ENCODE data around the genes FOXS1, POFUT1, MAPRE1 and CDK5RAP1.

- PRO-cap = unidirectional peak, minus-strand start at chr20:30514111
Measured at GRCh38 chr20:30513085-30514269, 744.0 kb upstream of the DEFB115 start.

- PRO-cap = no peak
Measured at GRCh38 chr20:30816219-30816758, 441.2 kb upstream of the DEFB115 start.

DNA sequence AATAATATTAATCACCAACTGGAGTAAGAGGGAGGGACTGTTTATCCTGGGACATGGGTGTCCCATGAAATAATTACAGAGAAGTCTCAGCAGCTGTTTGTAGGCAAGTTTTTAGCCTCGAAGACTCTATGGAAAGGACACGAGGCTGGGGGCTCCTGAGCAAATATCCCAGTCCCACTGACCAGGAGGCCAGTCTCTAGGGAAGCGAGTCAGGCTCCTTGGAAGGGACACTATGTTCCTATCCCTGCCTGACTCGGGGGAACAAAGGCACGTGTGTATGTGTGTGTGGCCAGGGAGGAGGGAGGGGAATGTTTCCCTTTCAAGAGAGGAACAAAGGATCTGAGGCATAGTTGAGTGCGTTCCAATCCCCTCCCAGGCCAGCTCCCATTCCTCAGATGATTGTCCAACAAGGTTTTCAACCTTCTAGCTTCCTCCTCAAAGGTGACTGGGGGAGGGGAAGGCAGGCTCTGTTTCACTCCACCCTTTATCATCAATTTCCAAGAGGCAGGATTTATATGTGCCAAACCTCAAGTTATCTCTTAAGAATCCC, 10.1 kb downstream of the BCL2L1 start:
- PRO-cap = no peak

DNA sequence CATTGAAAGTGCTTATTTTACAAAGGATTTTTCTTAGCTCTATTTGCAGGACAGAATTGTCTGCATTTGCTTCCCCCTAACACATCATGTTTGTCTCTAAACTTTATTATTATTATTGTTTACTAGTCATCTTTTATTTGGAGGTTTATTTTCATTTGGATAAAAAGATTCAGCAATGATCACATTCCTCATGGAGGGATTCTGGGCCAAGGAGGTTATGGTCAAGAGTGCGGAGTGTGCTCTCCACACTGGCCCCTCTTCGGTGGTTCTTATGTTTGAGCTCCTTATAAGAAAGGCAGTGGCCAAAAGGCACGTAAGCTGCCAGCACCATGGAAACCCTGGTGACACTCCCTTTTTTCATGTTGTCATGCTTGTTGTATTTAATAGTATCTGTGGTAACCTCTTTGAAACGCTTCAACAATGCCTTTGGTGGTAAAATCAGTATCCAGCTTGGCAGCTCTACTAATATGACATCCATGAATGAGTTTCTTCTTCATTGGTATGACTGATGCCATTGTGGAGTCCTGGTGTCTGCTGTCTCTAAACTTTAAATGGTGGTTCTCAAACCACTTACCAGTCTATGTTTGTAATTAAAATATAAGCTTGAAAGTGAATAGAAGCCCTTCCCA, 10.8 kb upstream of the MYLK2 start:
- PRO-cap = no peak

DNA sequence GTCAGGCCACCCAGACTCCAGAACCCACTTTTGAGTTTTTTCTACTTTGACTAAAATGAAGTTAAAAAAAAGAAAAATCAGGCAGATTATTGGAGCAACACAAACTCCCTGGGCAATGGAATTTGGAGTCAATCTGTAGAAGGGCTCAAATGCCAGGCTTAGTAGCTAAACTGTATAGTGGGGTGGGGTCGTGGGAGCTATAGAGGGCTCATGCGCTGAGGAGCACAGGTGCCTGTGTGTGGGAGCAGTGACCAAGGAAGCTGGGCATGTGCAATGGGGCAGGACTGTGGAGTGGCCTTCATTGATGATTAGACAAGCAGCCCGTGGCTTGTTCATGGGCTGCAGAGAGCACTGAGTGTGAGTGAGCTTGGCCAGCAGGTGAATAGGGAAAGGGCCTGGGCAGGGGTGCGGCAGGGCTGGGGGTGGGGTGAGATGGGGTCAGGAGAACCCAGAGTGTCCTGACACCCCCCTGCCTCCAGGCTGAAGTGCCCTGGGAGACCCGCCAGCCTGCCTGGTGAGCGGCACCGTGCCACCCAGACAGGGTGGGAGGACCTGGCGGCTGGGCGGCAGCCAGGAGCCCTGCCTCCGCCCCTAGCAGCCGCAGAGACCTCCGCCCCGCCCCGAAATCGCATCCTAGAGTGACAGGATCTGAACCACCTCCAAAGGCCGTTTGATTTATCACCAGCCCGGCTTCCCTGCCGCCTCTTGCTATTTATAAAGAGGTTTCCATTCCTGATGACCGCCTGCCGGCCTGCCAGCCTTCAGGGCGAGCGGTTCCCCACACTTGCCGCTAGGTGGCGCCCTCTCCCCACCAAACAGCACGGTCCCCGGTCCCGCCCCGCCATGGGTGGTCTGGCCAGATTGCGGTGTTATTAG, 3.3 kb downstream of the MYLK2 start:
- PRO-cap = no peak

DNA sequence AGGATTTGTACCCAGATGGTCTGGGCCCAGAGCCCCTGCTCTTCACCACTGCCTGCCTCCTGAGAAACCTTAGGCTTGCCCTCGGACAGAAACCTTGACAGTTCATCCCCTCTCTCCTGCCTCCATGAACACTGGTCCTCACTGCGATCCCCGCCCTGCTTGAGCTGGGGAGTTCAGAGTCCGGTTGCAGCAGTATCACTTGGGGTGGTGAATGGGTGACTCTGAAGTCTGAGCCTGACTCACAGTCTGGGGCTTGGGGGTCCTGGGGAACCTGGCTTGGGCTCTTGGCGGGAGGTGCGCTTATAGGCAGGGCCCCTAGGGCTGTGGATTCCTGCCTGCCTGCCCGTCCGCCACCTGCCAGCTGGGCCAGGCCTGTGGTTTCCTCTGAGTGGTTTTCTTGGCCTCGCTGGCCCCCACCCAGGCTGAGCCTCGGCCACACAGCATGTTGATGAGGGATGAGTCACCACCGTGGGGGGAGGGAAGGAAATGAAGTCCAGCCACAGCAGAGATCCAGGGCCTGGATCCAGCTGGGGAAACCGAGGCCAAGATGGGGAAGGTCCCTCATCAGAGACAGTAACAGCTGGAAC, 9.4 kb downstream of the FOXS1 start:
- PRO-cap = no peak

DNA sequence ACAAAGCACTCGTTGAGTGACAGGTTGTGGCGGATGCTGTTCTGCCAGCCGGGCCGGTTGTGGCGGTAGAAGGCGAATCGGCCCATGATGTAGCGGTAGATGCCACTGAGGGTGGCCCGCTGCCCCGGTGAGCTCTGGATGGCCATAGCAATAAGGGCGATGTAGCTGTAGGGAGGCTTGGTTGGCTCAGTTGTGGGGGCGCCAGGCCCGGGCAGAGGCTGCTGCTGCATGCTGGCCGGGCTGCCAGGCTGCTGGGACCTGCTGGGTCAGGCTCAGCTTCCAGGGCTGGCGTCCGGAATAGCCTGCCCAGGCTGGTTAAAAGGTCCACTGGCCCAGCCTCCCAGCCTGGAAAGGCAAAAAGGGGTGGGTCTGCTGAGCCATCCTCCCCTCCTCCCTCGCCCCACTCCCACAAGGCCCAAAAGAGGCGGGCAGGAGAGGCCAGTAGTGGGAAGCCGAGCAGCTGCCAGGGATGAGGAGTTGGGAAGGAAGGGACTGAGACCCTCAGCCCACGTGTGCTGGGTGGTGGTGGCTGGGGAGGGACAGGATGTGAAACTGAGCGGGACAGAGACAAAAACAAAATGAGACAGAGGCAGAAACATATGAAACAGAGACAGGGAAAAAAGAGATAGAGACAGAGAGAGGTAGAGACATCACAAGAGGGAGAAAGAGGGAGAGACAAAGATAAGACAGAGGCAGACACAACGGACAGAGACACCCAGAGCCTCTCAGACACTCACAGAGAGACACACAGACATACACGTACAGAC, at the start of gene FOXS1:
TSS of gene FOXS1 (minus strand) at position 292 of the 767 bp plus-strand sequence.
- PRO-cap = no peak

DNA sequence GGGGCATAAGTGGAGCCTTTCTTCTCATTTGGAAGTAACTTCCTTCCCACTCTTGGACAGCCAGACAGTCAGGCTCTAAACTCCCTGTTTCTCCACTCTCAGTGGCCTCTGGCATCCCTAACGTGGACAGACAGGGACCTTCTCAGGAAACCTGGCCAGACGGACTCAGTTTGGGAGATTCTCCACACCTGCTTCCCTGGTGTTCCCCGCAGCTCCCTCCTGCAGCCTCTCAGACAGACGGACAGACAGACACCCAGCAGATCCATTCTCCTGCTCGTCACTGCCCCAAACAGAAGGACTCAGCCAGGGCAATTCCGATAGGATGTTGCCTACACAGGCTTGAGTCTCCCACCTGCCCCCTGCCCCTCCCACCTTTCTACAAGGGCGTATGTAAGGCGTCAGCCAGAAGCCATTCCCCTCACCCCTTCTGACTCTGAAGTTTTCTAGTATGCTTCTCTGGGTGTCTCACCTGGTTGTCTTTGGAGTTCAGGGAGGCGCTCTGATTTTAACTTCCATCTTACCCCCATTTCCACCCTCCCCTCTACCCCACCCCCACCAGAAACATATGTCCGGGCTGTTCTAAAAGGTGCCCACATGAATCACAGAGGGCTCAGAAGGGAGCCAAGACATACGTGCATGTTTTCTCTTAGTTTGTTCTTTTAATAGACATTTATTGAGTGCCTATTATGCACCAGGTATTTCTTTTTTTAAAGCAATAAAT, 499 bp downstream of the CCM2L start:
- PRO-cap = no peak

- PRO-cap = bidirectional peak, plus-strand start at chr20:32207926, minus-strand start at chr20:32207741
Measured at GRCh38 chr20:32207550-32208562, at the start of gene POFUT1. POFUT1 (plus strand) TSS chr20:32207880.

DNA sequence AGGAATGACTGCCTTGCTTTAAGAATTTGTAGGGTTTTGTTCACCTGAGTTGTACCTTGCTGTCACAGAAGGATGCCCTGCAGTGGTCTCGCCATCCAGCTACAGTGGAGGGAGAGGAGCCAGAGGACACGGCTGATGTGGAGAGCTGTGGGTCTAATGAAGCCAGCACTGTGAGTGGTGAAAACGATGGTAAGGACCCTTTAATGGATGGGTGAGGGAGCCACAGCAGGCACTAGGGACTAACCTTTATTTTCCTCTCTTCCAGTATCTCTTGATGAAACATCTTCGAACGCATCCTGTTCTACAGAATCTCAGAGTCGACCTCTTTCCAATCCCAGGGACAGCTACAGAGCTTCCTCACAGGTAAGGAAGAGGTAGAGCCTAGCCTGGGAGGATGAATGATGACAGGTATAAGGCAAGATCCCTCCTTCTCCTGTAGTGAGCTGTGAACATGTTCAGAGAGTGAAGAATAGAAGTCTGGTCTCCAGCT, 70.0 kb downstream of the ASXL1 start:
- PRO-cap = no peak

DNA sequence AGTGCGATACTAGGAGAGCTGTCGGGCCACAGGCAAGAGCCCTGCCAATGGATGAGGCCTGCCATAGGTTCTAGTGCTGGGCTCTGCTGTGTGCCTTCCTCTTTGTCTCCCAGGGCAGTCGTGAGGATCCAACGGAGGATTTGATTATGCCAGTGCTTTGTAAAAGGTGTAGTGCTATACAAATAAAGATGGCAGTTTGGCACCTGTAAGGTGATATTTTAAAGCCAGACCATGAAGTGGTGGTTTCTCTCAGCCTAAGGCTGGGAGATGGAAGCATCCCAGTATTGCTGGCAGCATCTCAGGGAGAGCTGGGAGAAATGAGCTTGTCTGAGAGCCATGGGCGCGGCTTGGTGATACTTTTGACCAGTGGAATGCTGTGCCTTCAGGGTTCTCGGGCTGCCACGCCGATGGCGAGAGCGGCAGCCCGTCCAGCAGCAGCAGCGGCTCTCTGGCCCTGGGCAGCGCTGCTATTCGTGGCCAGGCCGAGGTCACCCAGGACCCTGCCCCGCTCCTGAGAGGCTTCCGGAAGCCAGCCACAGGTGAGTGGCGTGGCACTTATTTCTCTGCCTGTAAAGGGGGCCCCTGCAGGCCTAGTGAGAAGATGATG, 71.5 kb downstream of the ASXL1 start:
- PRO-cap = no peak

GRCh38 chr20:32434220-32435374, 76.5 kb downstream of the ASXL1 start:
- PRO-cap = no peak

DNA sequence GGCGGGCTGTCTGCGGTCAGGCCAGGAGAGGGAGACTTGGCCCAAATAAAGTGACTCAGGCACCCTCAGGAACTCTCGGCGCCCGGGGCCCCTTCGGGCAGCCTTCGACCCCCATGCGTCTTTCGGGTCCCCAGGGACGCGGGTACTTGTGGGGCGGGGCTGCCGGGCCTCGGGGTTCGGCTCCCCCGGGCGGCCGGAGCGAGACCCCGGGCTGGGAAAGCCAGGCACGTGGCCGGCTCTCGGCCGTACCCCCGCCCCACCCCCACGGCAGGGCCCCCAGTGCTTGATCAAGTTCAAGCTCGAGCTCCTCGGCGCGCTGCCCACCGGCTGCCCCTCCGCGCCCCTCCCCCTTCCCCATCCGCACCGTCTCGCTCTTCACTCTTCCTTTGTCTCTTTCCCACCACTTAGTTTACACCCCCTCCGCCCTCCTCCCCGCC, 101.1 kb downstream of the NOL4L start:
- PRO-cap = no peak

DNA sequence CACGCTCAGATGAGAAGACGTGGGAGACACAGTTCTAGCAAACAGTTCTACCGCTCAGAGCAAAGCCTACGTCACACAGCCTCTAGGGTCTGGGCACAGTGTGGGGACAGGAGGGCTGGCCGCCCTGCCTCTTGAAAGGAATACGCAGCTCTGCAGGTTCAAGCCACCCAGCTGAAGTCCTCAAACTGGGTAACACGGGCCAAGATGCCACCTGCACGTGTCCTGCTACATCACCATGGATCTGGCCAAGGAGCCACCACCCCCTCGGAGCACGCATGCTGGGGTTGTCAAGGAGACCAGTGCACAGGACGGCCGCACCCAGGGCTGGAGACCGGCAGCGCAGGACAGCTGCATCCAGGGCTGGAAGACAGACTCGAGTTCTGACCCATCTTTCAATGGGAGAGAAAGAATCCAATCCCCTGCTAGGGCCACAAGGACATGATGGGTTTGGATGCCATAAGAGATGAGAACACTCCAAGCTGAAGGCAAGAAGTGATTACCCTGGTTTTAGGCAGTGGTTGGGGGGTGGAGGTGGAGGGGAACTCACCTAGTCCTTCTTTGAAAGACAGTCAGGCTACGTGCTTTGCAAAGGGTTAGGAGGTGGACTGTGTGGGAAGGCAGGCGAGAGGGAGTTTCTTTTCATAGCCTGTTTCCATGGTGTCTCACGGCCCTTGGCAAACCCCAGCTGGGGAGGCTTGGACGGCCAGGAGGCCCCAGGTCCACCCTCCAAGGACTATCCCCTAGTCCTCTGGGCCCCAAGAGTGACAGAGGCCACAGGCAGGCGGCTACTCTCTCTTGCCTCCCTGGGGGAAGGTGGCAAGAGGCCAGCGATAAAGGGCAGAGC, 74.7 kb downstream of the NOL4L start:
- PRO-cap = no peak

- PRO-cap = bidirectional peak, plus-strand start at chr20:32537152, minus-strand start at chr20:32536921
Measured at GRCh38 chr20:32536809-32537786, 48.0 kb downstream of the NOL4L start.

DNA sequence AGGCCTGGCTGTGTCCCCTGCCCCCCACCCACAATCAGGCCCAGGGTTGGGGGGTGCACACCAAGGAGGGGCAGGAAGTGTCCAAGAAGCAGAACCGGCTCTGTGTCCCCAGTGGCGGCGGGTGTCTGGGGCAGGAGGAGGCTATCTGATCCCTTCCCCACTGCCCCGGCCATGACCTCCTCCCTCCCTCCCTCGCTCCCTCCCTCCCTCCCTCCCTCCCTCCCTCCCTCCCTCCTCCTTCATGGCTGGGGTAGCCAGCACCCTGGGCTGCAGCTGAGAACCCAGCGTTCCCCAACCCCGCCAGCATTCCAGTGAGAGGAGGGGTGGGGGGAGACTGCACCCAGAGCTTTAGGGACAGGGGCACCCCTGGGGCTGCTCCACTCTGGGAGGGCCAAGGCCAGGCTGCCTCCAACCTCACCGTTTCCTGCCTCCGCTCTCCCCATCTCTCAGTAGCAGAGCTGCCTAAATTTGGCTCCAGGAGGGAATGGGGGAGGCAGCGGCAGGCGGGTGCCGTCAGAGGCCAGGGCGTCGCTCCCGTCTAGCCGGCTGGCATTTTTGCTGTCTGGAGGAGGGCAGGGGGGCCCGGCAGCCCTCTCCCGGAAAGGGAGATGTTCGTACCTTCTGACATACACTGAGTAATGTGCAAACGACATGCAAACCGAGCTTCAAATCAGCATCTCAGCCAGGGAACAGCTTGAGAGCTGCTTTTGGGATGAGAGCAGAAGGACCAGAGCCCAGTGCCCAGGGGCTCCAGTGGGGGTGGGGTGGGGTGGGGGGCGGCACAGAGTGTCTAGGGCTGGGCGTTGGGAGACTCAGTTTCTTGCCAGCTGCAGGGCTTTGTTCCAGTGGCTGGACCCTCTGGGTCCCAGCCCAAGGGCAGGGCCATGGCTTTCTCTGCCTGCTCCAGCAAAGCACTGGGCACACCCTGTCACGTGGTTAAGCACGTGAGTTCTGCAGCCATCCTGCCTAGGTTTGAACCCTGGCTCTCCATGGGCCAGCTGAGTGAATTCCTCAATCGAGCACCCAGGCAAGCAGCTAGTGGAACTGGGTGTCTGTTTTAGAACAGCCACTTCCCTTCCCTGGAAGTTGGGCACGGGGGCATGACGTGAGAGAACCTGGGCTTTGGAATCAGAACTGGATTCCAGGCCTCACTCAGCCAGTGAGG, 46.5 kb downstream of the NOL4L start:
- PRO-cap = no peak

GRCh38 chr20:32819605-32820570, at the start of gene MAPRE1:
MAPRE1 (plus strand) TSS chr20:32819954.
- PRO-cap = unidirectional peak, plus-strand start at chr20:32819966; bidirectional peak, plus-strand start at chr20:32820445, minus-strand start at chr20:32820431

DNA sequence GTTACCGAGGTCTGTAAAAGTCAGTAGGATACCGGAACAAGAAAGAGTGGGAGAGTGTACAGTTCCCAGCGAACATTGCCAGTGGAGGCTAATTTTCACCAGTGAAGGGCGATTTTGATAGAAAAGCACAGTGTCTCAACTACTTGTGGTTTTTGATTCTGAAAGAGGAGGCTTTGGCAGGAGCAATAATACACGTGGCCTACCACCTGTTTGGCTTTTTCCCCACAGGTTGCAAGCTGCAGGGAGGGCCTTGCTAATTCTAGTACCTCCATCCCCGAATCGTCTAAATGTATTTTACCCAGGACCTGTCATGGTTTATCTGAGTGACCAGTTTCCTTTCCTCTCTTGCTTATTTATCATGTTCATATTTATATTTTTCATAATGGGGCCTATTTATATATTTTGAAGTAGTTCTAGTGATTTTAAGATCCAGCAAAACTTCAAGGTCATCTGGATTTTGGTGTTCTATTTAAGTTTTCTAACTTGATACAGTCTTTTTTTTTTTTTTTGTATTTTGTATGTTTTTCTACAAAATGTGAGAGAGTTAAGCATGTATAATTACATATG, 3.3 kb upstream of the EFCAB8 start:
- PRO-cap = no peak

GRCh38 chr20:33127696-33128294, 40.2 kb upstream of the BPIFA2 start:
- PRO-cap = no peak

GRCh38 chr20:33401060-33401831, at the start of gene CDK5RAP1:
CDK5RAP1 (minus strand) TSS chr20:33401519.
- PRO-cap = bidirectional peak, plus-strand start at chr20:33401584, minus-strand start at chr20:33401497